ENCODE measurements around a stretch of chr2.

GRCh38 chr2:237901965-237902630, 42.7 kb downstream of the RAMP1 start:
- PRO-cap: no peak

DNA sequence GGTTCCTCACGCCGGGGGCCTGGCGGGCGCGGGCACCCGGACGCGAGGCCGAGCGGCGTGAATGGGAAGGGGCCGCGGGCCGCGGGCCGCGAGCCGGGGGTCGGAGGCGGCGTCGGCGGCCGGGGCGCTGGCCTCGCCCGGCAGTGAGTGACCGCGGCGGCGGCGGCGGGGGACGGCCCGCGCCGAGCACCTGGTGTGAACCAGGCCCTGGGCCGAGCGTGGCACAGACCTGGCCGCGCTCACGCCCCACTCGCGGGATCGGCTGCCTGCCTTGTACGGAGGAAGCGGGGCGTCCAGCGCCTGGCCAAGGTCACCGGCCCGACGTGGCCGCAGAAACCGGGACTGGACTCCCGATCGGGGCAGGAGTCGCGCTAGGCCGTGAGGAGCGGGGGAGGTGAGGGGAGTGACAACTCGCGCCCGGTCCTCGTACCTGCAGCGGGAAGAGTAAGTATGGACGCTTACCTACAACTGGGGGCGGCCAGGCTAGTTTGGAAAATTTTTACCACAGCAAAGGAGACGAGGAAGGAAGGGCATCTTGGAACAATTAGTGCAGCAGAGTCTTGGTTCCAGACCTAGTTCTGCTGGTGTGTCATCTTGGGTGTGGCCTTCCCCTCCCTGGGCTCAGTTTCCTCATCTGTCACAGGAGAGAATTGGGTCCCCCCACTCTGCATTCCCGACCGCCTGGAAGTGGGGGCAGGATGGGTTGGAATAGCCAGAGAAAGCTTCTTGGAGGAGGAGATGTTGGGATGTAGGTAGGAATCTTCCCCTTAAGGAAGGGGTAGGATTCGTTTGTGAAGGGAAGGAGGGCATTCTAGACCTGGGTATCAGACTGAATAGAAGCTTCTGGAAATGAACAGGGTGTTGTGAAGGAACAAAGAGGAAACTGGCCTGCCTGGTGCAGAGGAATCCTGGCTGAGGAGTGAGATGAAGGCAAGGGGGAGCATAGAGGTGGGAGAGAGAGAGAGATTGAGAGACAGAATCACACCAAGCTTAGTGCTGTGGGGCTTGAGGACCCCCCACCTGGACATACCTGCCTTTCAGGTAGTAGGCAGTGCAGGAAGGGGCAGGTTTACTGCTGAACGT, 775 bp downstream of the UBE2F start:
- PRO-cap: no peak

DNA sequence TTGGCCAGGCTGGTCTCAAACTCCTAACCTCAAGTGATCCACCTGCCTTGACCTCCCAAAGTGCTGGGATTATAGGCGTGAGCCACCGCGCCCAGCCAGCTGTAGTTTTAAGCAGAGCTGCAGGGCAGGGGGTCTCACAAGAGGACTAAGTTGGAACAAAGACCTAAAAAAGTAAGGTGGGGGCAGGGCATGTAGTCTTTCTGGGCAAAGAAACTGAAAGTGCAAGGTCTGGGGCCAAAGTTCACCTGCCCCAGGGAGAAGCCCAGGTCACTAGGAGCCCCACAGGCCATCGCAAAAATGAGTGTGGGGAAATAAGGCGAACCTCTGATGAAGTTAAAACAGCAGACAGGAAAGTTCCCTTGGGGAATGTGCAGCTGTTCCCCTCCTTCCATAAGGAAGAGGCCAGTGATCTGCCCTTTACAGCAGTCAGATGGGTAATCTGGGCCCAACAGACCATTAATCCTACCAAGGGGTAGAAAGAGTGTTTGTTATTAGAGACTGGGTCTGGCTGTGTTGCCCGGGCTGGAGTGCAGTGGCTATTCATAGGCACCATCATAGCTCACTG, 2.7 kb downstream of the SCLY start:
- PRO-cap: no peak

DNA sequence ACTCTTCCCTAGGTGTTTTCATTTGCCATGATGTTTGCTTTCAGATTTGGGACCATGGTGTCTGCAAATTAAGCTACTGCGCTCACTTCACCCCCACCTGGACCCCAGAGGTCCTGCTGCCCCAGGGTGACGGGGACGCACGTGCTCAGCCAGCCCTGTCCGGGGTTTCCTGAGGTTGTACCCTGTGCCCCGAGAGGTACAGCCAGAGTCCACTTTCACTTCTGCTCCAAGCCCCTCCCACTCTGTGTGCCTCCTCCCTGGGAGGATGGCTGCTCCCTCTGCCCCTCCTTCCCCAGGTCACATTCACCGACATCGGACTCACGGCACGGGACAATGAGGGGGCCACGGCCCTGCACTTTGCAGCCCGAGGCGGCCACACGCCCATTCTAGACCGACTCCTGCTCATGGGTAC, 7.4 kb downstream of the ESPNL start:
- PRO-cap: no peak

- PRO-cap: no peak
Observed at GRCh38 chr2:238247925-238248567, 8.2 kb upstream of the HES6 start.

DNA sequence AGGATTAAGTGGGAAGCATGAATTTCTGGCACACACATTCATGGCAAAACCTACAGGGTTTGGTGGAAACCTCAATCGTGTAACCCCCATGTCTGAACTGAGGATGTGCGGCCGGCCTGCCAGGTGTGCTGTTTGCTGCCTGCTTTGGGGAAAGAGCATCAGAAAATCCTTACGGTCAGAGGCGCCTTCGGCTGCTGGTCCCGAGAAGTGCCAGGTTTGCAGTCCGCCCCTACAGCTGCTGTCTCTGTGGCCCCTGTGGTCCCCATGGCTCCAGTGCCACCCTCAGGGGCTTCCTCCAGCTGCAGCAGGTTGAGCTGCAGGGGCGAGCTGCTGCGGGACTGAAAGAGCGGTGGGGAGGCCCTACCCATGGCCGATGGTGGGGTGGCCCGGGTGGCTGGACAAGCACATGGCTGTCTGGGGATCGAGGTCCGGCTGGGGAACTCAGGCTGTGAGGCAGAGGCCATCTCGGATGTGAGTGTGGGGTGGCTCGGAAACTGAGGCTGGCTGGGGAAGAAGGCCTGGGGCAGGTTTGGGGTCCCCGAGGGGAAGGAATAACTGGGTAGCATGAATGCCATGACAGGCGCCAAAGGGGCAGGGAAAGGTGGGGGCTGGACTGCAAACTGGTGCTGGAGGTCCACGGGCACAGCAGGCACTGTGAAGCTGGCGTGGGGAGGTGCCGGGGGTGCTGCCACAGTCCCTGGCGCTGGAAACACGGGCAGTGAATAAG, 13.1 kb upstream of the HES6 start:
- PRO-cap: no peak

DNA sequence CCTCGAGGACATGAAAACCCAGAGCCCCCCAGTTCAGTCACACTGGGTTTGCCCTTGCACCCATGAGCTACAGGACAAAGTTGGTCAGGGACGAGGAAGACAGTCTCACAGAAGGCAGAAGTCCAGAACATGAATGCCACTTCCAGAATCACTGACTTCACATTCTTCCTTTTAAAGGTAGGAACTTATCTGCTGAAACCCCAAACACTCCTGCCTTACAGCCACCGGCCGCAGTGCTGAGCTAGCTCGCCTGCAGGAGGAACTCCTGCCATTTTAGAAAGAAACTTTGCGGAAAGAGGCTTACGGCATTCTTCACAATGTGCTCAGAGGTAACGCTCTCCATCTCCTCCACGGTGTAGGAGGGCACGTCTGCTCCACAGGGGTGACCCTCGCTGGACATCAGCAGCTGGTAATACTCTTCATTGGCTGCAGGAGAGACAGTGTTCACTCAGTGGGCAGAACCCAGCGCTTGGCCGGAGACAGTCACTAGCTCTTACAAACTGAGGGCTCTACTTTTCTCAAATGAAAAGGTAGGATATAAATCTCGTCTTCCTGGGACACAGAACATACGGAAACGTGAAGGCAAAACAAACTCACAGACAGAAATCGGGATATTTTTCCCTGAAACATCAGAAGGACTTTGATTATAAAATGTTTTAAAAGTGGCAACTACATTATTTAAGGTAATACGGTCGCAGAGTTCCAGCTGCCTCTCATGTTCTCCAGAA, 15.5 kb downstream of the PER2 start:
- PRO-cap: no peak

DNA sequence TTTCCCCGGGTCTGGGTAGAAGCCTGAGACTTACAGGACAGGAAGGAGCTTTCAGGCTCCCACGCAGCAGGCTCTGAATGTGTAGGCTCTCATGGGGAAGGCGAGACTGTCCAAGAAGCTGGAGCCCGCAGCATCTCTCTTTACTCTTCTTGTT, 1.3 kb upstream of the PER2 start:
- PRO-cap: no peak

DNA sequence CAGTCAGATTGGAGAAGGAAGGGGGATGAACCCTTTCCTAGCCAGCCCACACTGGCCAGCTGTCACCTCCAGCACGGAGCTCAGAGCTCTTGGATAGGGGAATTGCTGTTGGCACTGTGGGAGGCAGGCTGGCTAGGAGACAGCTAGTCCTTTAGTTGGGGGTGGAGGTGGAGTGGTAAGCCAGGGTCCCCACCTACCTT, 2.5 kb upstream of the PER2 start:
- PRO-cap: no peak

DNA sequence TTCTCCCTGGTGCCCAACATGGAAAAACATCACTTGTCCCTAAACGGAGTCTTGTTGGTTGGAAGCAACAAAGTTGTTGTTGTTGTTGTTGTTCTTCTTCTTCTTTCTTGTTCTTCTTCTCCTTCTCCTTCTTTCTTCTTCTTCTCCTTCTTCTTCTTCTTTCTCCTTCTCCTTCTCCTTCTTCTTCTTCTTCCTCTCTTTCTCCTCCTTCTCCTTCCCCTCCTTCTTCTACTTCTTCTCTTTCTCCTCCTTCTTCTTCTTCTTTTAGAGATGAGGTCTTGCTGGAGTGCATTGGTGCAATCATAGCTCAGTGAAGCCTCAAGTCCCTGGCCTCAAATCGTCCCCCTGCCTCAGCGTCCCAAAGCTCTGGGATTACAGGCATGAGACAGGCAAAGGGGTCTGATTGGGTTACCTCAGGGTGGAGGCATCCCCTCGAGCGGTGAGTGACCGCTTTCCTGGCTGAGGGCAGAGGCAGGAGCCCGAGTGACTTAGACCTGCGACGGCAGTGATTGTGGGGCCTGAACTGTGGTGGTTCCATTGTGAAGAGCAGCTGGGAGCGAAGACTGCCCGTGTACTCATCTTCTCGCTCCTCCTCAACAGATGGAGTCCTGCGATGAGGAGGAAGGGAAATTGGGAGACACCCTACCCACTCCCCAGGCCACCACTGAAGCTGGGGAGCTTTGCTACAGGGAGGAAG, 6.9 kb upstream of the PER2 start:
- PRO-cap: no peak

DNA sequence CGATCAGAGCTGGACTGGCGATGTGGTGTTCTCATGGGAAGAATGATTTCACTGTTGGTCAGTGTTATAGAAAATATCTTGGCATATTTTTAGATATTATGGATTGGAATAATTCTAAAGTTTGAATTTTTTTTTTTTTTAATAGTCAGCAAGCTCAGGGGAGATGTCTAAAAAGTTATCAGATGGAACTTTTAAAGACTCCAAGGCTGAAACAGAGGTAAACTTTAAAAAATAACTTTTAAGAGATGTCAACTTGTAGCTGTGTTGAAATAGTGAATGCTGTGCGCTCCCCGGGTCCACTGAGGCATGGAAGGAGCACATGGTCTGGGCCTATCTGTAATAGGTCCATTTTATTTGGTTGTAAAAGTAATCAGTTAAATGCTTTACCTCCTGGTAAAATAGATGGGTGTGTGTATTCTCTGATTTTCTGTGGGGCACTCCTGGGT, 12.4 kb downstream of the TRAF3IP1 start:
- PRO-cap: no peak

DNA sequence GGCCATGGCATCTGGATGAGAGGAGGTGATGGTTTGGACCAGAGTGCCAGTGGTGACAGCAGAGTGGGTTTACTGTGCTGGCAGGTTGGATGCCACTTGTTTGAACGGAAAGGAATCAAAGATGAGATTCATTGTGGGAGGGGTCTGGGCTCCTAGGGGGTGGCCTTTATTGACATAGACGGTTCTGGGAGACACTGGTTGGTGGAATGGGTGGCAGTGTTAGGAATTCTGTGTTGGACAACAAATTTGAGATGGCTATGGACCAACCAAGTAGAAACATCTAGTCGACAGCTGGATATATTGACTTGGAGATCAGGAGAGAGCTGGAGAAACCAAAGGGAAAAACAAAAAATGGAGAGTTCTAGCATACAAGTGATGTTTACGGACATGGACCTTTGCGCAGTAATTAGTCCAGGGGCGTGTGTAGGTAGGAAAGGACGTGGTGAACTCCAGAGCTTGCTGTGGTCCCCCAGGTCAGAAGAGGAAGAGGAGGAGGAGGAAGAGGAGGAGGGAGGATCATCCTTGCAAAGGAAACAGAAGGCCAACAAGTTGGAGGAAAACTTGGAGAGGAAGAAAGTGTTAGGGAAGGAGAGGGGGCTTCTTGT, 17.4 kb downstream of the TRAF3IP1 start:
- PRO-cap: no peak

DNA sequence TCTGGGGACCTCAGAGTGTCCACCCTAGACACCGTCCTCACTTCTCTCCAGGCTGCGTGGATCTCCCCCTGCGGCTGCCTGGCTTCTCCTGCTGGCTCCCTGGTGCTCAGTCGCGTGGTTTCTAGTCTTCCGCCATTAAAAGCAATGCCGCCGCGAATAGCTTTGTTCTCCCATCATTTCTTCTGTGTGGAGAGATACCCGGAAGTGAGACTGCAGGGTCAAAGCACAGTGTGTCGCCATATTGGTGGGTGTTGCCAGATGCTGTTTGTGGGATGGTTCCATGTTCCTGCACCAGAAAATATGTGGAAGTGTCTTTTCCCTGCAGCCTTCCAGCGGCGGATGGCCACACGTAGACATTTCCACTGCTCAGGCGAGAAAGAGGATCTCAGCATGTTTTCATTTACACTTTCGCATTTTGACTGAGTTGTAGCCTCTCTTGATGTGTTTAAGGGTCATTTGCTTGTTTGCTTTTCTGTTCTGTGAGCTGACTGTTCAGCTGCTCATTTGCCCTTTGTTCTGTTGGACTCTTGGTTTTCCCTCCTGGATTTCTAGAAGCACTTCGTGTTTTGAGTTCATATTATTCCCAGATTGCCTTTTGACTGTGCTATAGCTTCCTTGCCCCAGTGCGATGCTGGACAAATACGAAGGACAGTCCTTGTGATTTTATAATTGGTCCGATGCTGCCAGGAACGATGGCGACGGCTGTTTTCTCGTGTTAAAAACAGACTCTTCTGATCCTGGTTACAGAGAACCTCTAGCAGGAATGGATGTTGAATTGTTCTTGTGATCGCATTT, 22.8 kb upstream of the ASB1 start:
- PRO-cap: no peak

DNA sequence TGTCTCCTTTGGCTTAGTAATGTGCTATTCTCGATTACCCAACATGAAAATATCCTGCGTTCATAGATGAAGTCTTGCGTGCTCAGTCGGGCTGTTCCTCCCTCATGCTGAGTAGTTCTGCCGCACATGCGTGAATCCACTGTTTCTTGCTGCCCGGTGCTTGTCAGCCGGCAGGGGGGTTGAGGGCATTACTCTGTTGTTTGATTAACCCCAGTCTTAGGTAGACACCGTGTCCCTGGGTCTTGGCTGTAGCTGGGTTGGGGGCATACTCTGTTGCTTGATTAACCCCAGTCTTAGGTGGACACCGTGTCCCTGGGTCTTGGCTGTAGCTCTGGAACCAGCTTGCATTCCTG, 22.2 kb upstream of the ASB1 start:
- PRO-cap: no peak

- PRO-cap: no peak
Observed at GRCh38 chr2:238418244-238418966, 8.3 kb upstream of the ASB1 start.

DNA sequence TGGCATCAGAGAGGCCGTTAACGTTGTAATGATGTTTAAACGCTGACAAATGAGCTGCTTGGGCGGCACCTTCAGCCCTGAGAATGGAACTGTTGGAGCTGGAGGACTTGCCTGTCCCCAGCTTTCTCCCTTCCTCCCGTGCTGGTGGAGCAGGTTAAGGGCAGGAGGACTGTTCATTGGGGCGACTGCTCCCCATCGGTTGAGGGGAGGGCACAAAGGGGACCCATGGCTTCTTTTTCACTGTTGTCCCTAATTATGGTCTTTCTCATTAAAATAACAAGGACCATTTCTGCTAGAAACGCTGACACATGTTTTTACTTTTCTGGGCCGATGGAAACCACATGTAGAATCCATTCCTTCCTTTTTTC, 169.9 kb downstream of the ASB1 start:
- PRO-cap: no peak

- PRO-cap: no peak
Observed at GRCh38 chr2:238703660-238703998, 144.3 kb upstream of the TWIST2 start.

DNA sequence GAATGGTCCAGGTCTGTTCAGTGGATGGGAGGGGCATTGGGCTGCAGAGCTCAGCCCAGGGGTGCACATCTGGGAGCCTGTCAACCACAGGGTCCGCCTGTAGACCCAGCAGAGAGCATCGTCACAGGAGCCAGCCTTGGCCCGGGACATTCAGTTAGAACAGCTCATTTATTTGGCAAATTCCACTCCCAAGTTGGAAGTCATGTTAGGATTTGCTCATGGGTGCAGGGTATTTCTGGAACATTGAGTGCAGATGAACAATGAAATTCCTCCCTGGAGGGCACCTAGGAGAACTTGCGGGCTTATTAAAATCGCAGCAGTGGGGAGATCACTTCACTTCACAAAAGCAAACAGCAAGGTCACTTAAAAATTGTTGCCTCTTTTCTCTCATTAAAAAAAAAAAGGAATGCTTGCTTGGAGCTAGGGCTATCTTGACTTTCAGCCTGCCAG, 119.8 kb upstream of the TWIST2 start:
- PRO-cap: no peak

DNA sequence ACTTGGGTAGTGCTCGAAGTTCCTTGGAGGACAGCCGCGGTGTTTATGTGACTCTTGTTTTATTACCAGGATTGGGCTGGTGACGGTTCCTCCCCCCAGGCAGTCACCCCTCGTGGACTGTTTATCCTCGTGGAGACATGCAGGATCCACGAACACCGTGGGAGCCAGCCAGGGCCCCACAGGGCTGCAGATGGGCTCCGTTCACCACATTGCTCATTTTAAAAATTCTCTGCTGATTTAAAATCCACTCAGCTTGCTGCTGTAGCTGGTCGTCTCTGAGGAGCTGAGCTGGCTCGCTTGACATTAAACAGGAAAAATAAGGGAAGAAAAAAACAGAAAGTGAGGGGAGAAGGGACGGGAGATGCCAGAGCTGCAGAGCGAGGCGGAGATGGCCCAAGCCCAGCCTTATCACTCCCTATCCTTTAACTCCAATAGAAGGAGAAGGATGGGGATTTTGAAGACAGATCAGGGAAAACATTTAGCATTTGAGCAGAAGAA, 35.3 kb downstream of the TWIST2 start:
- PRO-cap: no peak

DNA sequence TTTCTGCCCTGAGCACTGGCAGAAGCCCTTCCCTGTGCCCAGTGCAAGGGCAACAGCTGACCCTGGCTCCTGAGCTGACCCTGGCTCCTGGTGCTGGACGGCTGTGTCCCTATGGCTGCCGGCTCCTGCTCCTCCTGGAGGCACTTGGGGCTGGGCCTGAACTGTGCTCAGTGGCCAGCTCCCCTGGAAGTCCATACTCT, 271.4 kb downstream of the HDAC4 start:
- PRO-cap: no peak